Measurements from ENCODE around the genes OOSP2, MS4A4E, MS4A7, MS4A12, MS4A15 and ZP1.

DNA sequence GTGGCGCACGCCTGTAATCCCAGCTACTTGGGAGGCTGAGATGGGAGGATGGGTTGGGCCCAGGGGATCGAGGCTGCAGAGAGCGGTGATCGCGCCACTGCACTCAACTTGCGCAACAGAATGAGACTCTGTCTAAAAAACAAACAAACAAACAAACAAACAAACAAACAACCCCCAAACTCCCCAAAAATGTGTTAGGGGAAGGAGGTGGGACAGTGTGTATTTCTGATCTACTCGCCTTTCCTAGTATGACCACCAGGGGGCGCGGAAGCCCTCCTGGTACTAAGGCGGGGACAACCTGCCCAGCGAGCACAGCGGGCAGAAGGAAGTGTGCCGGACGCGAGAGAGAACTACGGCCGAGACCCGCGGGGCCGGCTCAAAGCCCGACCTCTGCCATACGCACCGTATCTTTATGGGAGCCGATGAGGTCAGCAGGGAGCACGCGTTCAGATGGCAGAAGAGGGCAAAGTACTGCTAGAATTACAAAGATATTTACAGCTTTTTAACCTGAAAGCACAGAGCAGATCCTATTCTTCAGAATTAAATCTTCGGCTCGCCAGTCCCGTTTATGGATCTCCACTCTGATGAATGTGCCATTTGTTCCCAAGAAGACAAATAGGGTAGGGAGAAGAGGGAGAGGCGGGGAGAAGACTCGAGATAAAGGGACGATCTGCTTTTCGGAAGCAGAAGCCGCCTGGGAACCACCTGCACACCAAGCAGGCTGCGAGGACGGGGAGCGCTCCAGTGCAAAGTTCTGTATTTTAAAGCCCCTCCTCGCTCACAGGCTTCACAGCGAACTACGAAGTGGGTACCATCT lies 1.1 kb upstream of the STX3 start:
- PRO-cap: no peak
- RAMPAGE, long total RNA: no peak

GRCh38 chr11:59794913-59795766 lies 15.4 kb downstream of the MRPL16 start:
- PRO-cap: no peak
- RAMPAGE, long total RNA: no peak

GRCh38 chr11:60040330-60040698 lies at the start of gene OOSP2:
Gene OOSP2 (plus strand): TSS chr11:60040409.
- PRO-cap: no peak
- RAMPAGE, long total RNA: no peak

GRCh38 chr11:60161165-60161536 lies 21.7 kb downstream of the MS4A6A start:
- PRO-cap: no peak
- RAMPAGE, long total RNA: no peak

GRCh38 chr11:60222418-60222836 lies 20.5 kb downstream of the MS4A4E start:
- PRO-cap: no peak
- RAMPAGE, long total RNA: no peak

GRCh38 chr11:60242590-60243354 lies at the start of gene MS4A4E:
Gene MS4A4E (minus strand): TSS chr11:60243137.
- PRO-cap: no peak
- RAMPAGE, long total RNA: no peak

GRCh38 chr11:60252728-60253045 lies 9.8 kb upstream of the MS4A4E start:
- PRO-cap: no peak
- RAMPAGE, long total RNA: no peak

DNA sequence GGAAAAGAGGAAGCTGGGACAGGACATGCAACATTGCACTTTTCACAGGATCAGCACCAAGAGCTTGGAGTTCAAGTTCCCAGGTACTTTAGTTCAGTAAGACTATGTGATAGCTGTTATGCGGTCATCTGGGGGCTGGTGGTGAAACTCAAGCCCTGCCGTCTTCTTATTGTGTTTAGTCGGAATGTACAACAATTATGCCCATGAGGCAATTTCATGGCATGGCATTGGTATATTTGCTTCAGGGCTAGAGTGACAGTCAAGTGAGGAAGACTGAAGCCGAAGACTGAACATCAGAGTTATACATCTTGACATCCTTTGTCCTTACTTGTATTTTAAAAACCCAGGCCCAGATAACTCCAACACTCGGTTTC lies 16.9 kb upstream of the MS4A4A start:
- PRO-cap: no peak
- RAMPAGE, long total RNA: no peak

- PRO-cap: bidirectional peak, plus-strand start at chr11:60378527, minus-strand start at chr11:60378429
- RAMPAGE, long total RNA: start-site peak on the plus strand at chr11:60378523-60378540, 11 and 15 reads in 2 replicates
These were observed at the start of gene MS4A7 for GRCh38 chr11:60378193-60378910. Gene MS4A7 (plus strand): TSS chr11:60378532.

GRCh38 chr11:60380496-60380967 lies 2.2 kb downstream of the MS4A7 start:
- PRO-cap: no peak
- RAMPAGE, long total RNA: no peak

GRCh38 chr11:60492695-60492939 lies at the start of gene MS4A12:
Gene MS4A12 (plus strand): TSS chr11:60492778.
- PRO-cap: no peak
- RAMPAGE, long total RNA: no peak

GRCh38 chr11:60756770-60757265 lies at the start of gene MS4A15:
Gene MS4A15 (plus strand): TSS chr11:60756867.
- PRO-cap: no peak
- RAMPAGE, long total RNA: no peak

DNA sequence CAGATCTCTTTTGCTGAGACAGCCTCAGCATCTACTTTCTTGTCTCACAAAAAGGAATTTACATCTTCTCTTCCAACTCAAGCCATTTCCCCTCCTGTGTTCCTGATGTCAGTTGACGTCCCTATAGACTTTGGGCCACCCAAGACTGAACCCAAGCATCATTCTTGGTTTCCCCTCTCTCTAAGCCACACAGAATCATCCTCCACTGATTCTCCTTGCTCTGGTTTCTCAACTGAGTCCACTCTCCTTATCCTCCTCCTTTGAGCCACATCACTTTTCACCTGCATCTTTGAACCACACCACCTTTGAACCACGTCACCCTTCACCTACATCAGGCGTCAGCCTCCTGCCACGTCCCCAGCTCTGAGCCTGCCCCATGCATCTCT lies 4.0 kb upstream of the MS4A10 start:
- PRO-cap: no peak
- RAMPAGE, long total RNA: no peak

DNA sequence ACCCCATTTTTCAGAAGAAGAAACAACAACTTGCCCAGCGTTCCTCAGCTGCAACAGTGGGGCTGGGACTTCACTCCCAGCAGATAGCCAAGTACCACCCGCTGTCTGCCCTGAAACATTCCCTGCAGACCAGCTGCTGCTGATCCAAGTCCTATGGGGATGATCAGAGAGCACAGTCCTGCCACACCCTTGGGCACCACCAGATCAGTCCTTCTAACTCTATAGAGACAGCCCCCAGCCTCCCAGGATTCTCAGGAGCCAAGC lies 619 bp downstream of the PTGDR2 start:
- PRO-cap: no peak
- RAMPAGE, long total RNA: no peak

- PRO-cap: no peak
- RAMPAGE, long total RNA: no peak
These were observed at the start of gene ZP1 for GRCh38 chr11:60867316-60867823. Gene ZP1 (plus strand): TSS chr11:60867542.

- PRO-cap: no peak
- RAMPAGE, long total RNA: no peak
These were observed 11.2 kb downstream of the PRPF19 start for GRCh38 chr11:60895048-60895774.

DNA sequence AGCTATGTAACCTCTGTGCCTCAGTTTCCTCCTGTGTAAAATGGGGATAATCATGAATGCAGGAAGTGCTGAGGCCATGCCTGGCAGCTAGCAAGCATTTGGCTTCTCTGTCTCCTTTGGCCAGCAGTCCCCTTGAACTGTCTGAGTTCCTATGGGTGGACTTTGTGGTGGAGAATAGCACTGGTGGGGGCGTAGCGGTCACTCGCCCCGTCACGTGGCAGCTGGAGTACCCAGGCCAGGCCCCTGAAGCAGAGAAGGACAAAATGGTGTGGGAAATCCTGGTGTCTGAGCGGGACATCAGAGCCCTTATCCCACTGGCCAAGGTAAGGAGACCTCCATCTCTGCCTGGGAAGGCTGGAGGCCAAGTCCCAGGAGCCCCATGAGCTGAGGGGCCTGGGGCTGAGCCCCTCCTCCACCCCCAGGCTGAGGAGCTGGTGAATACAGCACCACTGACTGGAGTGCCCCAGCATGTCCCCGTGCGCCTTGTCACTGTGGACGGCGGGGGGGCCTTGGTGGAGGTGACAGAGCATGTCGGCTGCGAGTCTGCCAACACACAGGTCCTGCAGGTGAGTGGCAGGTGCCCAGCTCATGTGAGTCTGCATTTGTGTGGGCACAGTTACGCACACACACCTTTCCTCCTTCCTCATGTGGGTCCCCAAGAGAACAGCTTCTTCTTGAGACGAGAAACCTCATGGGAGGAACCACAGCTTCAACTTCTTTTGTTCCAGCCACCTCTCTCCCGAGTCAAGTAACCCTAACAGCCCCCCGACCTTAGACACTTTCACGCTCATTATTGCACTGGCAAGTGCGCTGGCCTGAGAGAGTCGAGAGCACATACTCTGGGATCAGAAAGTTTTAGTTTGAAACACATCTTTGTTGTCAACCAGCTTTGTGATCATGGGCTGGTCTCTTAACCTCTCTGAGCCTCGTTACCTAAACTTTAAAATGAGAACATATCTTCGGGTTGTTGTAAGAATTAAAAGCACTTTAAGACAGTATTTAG lies 7.6 kb downstream of the TMEM132A start:
- PRO-cap: no peak
- RAMPAGE, long total RNA: no peak

GRCh38 chr11:60936898-60937571 lies 12.8 kb downstream of the TMEM132A start:
- PRO-cap: no peak
- RAMPAGE, long total RNA: no peak

DNA sequence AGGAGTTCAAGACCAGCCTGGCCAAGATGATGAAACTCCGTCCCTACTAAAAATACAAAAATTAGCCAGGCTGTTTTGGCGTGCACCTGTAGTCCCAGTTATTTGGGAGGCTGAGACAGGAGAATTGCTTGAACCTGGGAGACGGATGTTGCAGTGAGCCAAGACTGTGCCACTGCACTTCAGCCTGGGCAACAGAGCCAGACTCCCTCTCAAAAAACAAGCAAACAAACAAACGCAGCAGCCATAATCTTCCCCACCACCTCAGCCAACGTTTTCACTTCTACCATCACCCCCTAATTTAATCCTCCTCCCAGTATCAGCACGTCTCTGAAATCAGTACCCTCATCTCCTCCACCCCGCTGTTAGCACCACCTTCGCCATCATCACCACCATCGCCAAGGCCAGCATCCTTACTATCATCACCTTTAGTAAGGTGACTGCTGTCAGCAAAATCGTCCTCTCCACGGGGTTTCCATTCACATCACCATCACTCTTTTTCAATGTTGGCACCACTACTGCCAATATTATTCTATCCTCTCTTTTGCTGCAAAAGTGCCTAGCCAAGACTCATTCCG lies 7.9 kb downstream of the SLC15A3 start:
- PRO-cap: no peak
- RAMPAGE, long total RNA: no peak

GRCh38 chr11:61042978-61043653 lies 59.2 kb upstream of the CD5 start:
- PRO-cap: no peak
- RAMPAGE, long total RNA: no peak

All from Karpas-422 (cell line).